CD14-positive monocyte (primary cell): Measurements from ENCODE around the genes OXTR and PRRT3.

DNA sequence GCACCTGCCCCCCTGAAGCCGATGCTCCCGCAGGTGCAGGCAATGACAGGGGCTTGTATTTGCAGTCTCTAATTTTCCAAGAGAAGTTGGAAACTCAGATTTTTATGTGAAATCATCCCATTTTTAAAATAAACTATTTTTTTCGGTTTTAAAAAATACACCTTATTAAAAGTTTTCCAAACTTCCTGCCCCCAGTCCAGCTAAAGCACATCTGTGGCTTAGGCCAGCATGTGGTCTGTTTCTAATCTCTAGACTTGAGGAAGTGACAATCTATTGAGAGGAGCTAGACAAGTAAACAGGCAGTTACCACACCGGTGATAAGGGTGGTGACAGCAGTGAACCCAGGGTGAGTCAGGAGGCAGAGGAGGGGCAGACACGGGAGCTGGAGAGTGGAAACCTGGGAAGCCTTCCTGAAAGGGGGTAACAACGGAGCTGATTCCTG, 37.2 kb downstream of the BHLHE40 start:
- CAGE, long polyA plus RNA = no peak

GRCh38 chr3:5184367-5185448, 2.8 kb upstream of the EDEM1 start:
- CAGE, long polyA plus RNA = no peak

GRCh38 chr3:7010904-7011230, 150.0 kb downstream of the GRM7 start:
- CAGE, long polyA plus RNA = no peak

DNA sequence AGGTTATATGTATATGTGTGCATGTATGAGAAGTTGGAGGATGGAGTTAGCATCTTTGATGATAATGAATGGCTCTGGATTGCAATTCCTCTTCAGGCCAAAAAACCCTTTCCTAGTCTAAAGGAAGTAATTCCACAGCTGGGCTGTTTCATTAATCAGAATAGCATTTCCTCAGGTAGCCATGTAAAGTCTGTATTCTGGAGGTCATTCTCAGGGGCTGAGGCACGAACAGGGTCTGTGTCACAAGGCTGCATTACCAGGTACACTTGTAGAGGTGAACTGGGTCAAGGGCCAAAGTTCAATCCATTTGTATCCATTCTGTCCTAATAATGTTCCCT, 785.8 kb downstream of the GRM7 start:
- CAGE, long polyA plus RNA = no peak

DNA sequence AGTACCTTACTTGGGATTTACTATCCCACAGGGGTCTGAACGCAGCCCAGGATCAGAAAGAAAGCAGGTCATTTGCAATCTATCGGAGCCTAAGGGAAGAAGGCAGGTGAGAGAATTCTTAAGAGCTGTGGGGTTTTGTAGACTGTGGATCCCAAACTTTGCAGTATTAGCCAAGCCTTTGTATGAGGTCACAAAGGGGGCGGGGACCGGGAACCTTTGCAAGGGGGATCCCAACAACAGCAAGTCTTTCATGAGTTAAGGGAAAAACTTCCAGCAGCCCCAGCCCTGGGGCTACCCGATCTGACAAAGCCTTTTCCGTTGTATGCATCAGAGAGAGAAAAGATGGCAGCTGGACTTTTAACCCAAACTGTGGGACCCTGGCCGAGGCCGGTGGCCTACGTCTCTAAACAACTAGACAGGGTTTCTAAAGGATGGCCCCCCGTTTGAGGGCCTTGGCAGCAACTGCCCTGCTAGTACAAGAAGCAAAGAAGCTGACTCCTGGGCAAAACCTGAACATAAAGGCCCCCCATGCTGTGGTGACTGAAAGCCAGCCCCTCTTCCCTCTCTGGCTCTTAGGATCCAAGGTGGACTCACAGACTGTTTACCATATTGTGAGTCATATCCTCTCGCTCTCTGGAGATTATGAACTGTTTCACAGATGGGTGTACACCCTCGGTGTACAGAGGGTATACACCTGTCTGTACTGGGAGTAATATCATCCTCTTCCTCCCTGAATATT, 35.3 kb upstream of the SSUH2 start:
- CAGE, long polyA plus RNA = no peak

DNA sequence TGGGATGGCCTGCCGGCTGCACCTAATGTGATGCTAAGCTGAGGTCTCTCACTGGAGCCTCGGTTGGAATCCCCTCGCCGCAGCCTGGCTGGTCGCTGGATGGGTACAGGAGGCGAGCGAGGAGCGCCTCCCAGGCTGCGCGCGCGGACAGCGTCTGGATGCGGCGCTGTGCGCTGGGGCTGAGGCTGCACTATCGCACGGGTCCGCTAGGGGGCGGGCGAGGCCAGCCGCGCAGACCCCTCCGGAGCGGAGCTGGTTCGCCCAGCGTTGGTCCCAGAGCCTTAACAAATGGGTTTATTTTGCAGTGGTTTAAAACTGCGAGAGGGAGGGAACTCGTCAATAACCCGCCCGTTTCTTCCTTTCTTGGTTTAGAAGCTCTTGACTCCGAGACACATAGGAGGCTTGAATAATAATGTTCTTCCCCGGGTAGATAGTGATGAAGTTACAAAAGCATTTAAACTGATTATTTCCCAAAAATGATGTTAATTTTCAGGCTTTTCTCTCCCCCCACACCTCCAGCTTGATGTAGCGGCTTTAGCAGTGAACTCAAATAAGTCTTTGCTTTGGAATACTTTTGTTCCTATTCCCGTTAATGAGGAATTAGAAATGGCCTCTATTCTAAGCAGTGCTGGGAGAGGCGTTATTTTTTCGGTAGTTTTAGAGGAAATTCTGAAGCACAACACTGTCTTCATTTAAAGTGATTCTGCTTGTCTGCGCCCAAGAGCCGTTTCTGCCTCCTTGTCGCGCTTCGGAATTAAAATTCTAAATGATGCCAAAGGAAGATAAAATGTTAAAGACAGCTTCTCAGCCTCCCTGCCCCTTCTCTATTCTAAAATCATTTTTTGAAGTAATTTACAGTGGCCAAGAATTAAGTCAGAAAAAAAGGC, at the start of gene OXTR:
TSS of gene OXTR (minus strand) at position 286 of the 887 bp plus-strand sequence.
- CAGE, long polyA plus RNA = no peak

DNA sequence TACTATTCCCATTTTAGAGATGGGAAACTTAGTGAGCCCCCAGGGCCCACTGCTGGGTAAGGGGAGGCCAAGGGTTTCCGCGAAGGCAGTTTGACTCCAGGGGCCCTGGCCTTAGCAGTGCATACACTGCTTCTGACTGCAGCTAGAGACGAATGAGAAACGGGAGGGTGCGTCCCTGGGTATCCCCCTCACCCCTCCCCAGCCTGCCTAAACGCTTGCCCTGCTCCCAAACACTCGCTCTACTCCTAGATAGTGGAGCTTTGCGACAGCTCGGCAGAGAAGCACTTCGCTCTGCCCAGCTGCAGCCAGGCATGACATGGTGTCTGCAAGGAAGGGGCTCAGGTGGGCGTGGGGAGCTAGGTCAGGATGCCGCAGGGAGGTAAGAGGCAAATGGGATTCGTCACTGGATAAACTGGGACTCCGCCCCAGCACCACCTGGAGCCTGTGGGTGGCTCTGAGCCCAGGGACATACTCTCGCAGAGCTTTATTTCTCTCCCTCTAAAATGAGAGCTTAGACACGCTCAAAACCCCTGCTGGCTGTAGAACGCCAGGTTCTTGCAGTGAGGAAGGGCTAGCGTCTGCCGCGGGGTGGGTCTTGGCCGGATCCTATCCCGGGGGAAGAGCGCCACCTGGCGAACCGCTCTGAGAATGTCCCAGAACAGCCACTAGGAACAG, 52.8 kb upstream of the SRGAP3 start:
- CAGE, long polyA plus RNA = no peak

GRCh38 chr3:9435506-9436052, 38.2 kb downstream of the SETD5 start:
- CAGE, long polyA plus RNA = no peak

DNA sequence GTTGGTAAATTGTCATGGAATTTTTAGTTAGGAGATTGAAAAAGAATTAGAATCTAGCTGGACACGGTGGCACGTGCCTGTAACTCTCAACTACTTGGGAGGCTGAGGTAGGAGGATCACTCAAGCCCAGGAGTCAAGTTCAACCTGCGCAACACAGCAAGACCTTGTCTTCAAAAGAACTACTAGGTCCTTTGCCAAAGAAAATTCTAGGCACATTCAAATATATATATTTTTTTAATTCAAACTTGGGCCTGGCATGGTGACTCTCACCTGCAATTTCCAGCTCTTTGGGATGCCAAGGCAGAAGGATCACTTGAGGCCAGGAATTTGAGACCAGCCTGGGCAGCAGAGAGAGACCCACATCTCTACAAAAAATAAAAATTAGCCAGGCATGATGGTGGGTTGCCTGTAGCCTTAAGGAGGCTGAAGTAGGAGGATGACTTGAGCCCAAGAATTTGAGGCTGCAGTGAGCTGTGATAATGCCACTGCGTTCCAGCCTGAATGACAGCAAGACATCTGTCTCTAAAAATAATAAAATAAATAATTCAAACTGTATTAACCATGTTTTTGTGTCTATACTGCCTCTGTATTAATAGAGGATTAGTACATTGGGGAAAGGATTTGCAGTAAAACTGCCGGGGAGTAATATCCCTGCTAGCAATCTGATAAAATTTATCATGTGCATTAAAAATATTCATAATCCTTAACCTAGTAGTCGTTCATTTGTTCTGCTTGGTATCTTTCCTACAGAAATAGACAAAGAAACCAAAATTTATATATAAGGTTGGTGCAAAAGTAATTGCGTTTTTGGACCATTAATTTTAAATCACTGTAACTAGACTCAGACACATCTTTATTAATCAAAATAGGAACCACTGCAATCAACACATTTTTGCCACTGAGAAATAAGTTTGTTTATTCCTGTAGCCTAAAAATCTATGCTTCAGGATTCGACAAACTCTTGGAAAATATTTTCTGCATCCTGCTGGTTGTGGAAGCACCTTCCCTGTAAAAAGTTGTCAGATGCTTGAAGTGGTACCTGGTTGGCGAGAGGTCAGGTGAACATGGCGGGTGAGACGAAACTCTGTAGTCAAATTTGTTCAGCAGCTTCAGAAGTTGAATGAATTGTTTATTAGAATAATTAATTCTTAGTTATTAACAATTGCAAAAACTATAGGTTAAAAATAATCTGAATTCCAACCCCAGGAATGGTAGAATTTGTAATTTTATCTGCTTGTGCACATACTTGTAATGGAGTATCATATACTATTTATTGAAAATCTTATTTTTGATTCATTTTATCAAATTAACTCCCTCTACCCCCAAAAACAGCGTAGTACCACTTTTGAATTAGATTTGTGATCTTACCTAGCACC, 61.2 kb downstream of the SETD5 start:
- CAGE, long polyA plus RNA = no peak

GRCh38 chr3:9476758-9477302, 76.8 kb downstream of the LHFPL4 start:
- CAGE, long polyA plus RNA = no peak

GRCh38 chr3:9662710-9663198, 13.4 kb downstream of the MTMR14 start:
- CAGE, long polyA plus RNA = no peak

- CAGE, long polyA plus RNA = no peak
These were observed 8.1 kb upstream of the CPNE9 start for GRCh38 chr3:9695667-9695884.

DNA sequence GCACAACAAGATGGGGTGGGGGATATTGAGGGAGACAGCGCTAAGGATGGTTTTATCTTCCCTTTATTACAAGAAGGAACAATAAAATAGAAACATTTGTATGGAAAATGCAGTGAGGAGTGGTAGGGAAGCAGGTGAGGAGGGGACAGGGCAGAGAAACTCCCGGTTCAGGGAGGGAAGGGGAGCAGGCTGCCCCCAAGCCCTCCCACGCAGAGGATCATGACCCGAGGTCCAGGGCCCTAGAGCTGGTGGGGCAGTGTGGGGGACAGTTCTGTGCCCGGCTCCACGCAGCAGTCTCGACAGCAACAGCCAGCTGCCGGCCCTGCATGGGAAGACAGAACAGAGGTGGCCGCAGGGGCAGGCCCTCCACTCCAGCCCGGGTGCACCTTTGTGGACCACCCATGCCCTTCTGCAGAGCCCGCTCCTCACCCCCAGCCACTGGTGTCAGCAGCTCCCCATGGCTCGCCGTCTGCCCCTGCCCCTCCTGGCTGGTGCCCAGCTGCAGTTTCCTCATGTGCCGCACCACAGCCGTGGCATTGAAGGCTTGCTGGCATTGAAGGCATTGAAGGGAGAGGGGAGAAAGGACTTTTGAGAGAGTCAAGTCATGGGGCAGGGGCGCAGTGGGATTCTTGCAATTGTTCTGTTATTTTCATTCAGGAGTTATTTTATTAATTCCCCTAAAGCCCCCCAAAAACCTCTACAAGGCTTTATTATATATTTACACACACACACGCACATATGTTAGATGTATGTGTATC, 7.7 kb downstream of the OGG1 start:
- CAGE, long polyA plus RNA = no peak

DNA sequence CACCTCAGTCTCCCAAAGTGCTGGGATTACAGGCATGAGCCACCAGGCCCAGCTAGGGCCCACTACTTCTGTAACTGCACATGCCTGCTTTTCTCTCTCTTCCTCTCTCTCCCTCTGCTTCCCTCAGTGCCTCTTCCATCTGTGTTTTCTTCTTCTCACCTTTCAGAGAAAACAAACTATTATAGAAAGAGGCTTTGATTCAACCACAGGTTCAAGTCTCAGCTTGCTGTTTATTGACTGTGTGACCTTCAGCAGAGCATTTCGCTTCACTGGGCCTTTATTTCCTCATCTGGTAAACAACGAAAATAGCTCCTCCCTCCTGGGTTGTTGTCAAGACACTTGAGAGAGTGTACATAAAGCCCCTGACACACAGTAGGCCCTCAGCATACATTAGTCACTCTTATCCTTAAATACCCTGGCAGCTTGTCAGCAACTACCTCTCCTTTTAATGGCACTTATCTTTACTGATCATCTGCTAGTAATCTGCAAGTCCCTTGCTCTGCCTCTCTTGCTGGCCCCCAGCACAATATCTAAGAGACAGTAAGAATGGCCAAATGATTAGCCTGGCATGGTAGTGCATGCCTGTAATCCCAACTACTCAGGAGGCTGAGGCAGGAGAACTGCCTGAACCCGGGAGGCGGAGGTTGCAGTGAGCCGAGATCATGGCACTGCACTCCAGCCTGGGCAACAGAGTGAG, 10.0 kb downstream of the TADA3 start:
- CAGE, long polyA plus RNA = no peak

- CAGE, long polyA plus RNA = no peak
These were observed 587 bp downstream of the IL17RE start for GRCh38 chr3:9903282-9903587.

DNA sequence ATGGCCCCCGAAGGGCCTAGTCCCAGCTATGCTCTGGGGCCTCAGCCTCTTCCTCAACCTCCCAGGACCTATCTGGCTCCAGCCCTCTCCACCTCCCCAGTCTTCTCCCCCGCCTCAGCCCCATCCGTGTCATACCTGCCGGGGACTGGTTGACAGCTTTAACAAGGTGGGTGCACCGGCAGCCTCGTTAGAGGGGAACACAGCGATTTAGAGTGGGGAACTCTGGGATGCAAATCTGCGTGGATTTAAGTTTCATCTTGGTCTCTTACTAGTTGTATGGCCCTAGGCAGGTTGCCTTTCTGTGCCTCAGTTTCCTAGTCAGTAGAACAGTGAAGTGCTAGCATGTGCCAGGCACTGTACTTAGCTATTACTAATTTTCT, 803 bp downstream of the CRELD1 start:
- CAGE, long polyA plus RNA = no peak

- CAGE, long polyA plus RNA = no peak
These were observed 5.7 kb downstream of the PRRT3 start for GRCh38 chr3:9946172-9947198.

DNA sequence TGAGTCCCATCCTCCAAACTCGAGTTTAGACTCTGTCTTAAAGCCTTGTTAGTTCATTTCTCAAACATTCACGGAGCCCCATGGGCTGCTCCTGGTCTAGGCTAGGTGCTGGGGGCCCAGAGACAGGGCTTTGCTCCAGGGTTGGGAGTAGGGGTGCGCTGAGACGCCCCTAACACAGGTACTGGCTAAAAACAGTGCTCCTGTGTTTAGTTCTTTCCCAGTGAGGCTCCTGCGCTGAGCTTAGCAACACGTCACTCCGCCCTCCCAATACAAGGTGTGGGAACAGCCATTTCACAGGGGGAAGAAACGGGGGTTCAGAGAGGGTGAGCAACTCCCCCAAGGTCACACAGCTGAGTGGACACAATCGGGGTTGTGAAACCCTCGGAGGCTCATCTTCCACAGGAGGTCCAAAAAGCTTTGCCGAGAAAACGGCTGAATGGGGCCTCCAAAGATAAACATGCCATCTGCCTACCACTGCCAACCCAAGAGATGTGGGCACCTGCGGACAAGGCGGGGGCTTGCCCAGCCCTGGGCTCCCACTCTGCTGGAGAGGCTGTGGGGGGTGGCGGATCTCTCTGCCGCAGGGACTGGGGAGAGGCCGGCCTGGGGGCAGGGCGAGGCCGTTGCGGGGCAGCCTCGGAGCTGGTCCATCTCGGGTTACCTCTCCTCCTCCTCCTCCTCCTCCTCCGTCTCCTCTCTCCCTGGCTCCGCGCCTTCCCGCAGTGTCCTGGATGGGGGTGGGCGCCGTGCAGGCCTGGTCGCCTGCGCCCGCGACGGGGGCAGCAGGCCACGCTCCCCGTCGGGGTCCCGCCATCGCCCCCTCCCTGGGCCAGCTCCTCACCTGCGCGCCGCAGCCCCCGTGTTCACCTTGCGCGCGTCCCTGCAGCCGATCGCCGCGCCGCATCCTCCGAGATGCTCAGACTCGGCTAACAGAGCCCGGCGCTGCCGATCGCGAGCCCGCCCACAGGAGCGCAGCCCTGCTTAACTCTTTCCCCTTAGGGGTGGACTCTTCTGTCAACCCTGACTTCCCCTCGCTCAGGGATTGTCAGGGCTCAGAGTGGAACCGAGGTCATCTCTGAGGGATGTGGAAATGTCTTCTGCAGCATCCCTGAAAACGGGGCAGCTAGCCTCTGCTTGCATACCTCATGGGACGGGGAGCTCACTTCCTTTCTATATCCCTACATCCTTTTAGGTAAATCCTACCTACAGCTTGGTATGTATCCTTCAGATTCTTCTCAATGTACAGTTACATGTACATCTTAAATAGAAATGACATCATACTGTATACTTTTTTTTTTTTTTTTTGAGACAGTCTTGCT, at the start of gene PRRT3:
TSS of gene PRRT3 (minus strand) at position 928 of the 1,319 bp plus-strand sequence.
- CAGE, long polyA plus RNA = no peak

GRCh38 chr3:10010723-10011622, 15.3 kb upstream of the FANCD2 start:
- CAGE, long polyA plus RNA = no peak

DNA sequence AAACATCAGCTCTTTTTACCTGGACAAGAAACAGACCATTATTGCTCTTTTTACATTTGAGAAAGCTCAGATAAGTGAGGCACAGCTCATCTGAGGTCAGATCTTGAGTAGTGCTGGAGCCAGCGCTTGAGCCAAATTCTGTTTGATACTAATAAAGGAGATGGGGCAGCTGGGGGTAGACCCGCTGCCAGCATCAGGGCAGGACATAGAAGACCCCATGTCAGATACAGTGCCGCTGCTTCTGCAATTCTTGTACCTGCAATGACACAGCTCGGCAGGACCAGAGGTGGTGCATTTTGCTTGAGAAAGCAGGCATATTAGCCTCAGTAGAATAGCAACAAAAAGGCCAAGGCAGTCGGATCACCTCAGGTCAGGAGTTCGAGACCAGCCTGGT, 39.4 kb downstream of the IRAK2 start:
- CAGE, long polyA plus RNA = no peak